Measurements from ENCODE around the genes CLTC and APPBP2.

DNA sequence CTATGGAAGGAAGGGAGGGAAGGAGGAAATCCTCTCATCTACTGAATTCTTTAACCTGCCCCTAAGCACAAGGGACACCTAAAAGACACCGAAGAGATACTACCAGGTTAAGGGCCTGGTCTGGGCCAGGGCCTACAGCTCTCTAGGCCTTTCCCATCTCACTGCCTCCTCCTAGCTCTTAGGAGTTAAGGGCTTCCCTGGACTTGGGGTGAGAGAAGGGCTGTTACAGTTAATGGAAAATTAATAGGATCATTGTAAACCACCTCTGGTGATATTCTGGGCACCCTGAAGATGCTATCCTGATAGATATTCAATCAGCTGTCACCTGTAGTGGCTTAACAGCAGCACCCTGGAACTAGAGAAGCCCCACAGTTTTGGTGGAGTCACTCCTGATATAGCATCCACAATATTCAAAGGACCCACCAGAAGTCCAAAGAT lies 1.4 kb upstream of the MTMR4 start:
- PRO-cap, result no peak

DNA sequence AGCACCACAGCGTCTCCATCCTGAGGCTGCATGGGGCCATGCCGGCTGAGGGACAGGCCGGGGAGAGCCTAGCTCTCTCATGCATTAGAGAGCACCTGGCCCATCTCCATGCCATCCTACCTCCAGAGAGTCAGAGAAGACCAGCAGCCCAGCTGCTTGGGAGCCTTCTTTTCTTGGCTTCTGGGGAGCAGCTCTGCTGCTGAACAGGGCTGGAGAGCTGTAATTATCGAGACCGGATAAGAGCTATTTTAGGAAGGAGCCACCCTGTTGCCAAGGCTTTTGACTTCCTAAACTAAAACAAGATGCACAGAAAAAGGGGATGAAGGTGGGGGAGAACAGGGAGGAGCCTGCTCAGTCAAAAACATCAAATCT lies 5.2 kb downstream of the SEPTIN4 start:
- PRO-cap, result no peak

DNA sequence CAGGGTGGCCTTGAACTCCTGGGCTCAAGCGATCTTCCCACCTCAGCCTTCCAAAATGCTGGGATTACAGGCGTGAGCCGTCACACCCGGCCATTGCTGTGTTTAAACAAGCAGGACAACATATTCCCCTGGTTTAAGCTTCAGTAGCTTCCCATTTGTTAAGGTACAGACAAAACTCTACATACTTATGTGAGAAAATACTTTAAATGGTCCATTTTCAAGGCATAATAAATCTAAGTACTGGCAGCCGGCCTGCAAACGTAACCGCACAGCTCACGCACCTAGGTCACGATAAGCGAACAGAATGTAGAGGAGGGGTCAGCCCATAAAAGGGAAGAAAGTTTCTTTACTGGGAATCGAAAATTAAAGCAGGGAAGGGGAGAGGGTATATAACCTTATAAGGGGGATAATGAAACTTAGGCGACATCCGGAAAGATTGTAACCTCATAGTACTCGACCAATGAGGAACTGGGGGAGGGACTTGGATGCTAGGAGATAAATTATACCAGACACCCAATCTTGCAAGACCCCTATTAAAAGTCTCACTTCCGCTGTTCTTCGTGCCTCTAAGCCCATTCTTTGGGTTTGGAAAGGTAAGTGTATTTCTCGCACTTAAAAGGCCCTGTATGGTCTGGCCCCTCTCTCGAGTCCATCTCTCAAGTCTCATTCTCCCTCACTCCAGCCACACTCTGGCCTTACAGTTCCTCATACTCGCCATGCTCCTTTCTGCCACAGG lies 59.3 kb downstream of the IGBP1C start:
- PRO-cap, result no peak

DNA sequence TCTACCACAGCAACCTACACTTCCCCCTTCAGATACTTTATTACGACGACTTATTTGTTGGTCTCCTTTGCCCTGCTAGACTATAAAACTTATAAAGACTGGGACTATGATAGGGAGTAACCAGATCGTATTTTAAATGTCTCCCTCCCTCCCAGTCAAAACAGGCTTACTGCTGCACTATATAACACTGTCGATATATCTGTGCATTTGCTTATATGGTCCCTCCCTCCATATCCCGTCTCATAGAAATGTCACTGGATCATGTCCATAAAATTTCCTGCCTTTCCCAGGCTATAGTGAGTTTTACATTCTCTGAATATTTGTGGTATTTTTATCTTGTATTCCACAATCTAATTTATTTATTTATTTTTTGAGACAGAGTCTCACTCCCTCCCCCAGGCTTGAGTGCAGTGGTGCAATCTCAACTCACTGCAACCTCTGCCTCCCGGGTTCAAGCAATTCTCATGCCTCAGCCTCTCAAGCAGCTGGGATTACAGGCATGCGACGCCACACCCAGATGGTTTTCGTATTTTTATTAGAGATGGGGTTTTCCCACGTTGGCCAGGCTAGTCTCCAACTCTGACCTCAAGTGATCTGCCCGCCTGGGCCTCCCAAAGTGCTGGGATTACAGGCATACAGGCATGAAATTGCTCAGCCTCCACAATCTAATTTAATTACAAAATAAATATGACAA lies 13.0 kb downstream of the TRIM37 start:
- PRO-cap, result no peak

DNA sequence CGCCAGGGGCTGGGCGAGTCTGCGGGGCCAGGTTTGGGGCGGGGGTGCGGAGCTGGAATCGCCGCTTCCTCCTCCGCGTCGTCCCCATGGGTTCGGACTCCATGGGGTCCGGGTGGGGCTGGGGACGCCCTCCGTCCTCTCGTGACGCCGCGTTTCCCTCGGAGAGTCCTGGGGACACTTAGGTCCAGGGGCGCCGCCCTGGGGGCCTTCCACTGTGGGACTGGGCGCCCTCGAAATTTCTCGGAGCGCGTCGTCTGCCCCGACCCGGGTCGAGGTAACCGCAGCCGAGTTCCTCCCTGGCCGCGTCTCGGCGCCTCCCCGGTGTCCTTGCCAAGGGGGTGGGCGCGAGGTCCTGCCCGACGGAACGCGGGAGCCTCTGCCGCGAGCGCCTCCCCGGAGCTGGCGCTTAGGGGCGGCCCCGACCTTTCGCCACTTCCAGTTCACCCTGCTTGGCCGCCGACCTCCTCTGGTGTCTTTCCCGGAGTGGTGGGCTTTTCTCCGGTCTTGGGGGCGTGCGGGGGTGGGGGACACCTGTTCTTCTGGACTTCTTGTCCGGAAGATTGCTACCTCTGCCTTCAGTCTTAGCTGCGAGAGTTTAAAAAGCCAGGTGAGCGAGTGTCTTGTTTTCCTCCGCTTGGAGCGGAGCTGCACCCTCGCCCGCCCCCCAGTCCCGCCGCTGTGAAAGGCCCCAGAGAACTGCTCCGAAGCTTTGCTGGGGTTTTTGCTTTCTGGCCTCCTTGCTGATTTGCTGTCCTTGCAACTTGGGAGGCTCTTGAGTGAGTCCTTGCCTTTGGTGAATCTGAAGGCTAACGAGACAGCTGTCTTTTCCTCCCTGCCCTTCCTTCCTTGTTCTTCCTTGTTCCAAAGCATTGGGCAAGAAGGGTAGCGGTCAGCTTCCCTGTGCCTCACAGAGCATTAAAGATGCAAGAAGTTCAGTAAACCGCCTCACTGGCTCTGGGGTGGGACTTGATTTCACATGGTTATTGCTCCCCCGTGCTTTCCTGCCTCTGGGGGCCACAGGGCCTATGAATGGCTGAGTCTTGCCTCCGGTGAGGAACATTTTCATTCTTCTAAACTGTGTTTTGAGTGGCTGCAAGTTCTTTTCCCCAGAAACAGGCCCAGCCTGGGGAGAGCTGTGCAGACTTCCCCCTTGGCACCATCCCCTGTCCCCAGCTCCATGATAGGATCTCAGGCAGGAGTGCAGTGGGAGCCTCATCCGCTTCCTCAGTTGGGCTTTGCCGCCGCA lies 1.1 kb downstream of the YPEL2 start:
- PRO-cap, result bidirectional peak, plus-strand start at position 438 of the sequence, minus-strand start at position 329 of the sequence; unidirectional peak, minus-strand start at position 680 of the sequence; unidirectional peak, minus-strand start at position 801 of the sequence; unidirectional peak, minus-strand start at position 848 of the sequence

- PRO-cap, result no peak
These were observed 48.1 kb upstream of the DHX40 start for GRCh38 chr17:59517312-59517652.

- PRO-cap, result no peak
These were observed 43.9 kb upstream of the DHX40 start for GRCh38 chr17:59521368-59522019.

GRCh38 chr17:59618073-59618532 lies 1.6 kb upstream of the CLTC start:
- PRO-cap, result bidirectional peak, plus-strand start at chr17:59618472, minus-strand start at chr17:59618301

DNA sequence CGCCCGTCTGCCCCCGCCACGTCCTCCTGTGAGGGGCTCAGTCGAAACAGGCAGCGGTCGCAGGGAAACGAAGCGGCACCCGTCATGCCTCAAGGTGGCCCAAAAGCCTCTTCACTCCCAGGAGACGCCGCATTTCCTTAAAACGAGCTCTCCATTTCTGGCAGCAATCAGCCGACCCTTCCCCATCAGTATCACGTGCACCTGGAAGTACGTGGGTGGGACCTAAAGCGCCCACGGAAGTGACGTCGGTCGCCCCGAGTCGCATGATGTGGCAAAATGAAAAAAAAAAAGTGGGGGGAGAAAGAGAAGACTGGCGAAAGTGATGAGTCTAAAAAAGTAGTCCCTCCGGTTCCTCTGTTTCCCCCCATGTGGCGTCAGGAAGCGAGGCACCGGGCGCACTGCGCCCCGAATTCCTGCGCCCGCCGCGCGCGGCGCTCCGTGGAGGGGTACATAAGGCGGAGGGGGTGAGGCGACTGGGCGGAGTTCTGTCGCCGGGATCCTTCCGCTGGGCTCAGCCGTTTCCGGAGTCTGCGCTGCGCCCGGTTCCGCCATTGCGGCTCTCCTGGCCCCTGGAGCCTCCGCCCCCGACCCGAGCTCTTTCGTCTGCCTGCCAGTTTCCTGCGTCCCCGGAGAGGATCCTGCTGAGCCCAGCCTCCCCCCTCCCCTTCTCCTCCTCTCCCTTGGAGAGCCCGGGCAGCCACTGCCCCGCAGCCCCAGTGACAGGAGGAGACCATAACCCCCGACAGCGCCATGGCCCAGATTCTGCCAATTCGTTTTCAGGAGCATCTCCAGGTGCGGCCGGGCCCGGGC lies at the start of gene CLTC:
CLTC (plus strand) TSS at position 514 of the 810 bp plus-strand sequence.
- PRO-cap, result bidirectional peak, plus-strand start at position 524 of the sequence, minus-strand start at position 193 of the sequence

DNA sequence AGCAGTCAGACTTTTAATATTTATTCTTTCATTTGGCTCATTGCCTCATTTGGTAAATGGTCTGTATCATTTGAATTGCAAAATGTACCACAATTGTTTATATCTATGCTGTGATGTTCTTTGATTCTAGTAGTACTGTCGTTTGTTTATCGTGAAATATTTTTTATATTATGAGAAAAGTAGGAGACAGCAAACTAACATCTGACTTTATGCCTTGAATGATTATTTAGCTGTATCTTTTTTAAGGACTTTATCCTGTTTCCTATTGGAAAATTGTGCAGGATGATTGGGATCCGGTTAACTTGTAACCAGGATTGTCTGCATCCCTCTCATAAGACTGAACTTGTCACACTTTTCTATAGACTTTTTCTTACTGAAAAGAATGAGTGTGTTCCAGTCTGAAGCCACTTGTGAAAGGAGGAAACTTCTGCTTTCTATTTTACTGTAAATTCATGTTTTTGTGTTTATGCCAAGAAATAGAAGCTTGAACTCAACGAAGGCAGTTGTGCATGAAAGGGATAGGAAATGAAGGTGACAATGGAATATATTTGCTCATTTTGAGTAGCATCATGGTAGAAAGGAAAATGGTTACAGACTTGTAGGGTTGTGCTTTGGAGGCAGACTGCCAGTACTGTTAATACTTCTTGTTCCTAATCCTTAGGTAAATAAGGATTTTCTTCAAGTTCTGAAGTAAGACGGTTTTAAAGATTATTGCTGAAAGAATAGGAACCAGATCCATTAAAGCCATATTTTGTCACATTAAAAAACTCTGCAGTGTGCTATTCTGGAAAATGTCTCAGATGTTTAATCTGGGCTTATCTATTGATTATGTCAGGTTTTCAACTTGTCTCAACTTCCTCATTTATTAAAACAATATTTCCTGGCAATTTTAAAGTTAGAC lies 8.0 kb downstream of the CLTC start:
- PRO-cap, result no peak

GRCh38 chr17:59753472-59753989 lies 46.1 kb downstream of the VMP1 start:
- PRO-cap, result no peak

- PRO-cap, result no peak
These were observed 52.5 kb downstream of the TUBD1 start for GRCh38 chr17:59840340-59840560.

GRCh38 chr17:60147986-60148234 lies 1.9 kb upstream of the CA4 start:
- PRO-cap, result no peak

GRCh38 chr17:60170155-60171116 lies 20.7 kb downstream of the CA4 start:
- PRO-cap, result no peak

- PRO-cap, result no peak
These were observed 99.7 kb downstream of the USP32 start for GRCh38 chr17:60291714-60293183.

GRCh38 chr17:60525589-60526564 lies at the start of gene APPBP2:
Gene APPBP2, minus strand, starts transcription at chr17:60526242.
- PRO-cap, result bidirectional peak, plus-strand start at chr17:60526297, minus-strand start at chr17:60526220

- PRO-cap, result no peak
These were observed 14.4 kb downstream of the PPM1D start for GRCh38 chr17:60614264-60614838.

GRCh38 chr17:61007845-61008454 lies 330.3 kb downstream of the BCAS3 start:
- PRO-cap, result no peak

DNA sequence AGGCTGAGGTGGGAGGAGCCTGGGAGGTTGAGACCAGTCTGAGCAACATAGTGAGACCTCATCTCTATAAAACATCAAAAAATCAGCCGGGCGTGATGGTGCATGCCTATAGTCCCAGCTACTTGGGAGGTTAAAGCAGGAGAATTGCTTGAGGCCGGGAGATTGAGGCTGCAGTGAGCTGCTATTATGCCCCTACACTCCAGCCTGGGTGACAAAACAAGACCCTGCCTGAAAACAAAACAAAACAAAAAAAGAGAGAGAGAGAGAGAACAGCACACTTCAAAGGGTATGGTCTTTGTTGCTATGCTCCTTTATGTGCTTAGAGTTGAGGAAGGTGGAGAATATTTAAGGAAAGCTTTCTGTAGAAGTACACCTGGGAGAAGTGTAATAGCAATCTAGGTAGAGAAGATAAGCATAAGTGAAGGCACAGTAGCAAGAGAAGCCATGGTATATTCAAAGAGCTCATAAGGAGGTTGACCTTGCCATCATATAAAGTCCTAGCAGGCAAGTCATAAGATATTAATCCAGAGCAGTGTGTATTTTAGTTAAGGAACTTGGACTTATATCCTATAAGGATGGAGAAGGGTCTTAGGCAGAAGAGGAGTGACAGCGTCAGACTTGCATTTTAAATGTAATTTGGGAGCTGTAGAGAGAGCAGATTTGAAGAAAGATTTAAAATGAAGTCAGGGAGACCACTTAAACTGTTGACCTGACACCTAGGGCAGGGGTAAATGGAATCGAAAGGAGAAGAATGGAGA lies 210.6 kb upstream of the TBX2 start:
- PRO-cap, result no peak

GRCh38 chr17:61233237-61233636 lies 166.4 kb upstream of the TBX2 start:
- PRO-cap, result no peak